Cardiac atrium fibroblast (primary cell): ENCODE data around the genes WDPCP and MDH1.

GRCh38 chr2:63049296-63049643 is 1.4 kb upstream of the OTX1 start:
- RAMPAGE, long total RNA: no peak

- RAMPAGE, long total RNA: no peak
Observed at GRCh38 chr2:63218805-63219335, 168.2 kb downstream of the OTX1 start.

DNA sequence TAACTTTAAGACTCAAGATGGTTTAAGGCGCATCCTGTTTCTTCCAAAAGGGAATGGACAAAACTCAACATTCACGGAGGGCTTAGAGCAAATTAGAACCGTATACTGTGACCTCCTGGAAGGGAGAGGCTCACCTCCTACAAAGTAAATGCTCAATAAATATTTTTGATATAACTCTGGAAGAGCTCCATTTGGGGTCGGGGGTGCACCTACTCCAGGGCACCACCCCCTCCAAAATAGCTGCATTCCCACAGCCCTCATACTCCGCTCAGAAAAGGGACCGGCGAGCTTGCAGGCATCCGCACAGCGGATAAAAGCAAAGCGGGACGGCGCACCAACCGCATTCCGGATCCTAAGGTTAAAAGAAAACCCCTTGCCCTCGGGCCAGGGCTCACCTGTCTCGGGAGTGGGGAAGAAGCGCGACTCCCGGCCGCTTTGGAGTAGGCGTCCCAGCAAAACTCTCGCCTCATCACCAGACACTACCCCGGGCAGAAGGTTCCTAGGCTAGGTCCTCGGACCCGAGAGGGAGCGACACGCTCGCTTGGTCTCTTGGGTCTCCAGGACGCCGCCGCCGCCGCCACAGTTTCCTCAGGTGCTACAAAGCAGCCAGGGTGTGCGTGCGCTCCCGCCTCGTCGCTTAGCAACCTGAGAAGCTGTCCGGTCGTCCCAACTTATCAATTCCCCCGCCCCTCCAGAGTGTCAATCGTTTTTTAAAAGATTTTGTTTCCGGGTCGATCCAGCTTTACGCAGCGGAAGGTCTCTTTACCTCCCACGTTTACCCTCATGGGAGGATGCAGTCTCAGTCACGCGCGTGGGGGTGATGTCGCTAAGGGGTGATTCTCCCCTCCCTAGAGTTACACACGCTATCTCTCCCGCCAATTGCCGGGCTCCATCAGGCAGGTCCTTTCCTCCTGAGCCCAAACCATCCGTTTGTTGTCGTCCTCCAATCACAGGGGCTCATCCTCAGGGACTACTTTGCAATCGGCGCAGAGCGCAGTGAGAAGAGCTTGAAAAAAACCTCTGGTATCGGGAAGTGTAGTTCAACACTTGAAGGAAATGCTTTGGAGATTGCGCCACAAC is at the start of gene WDPCP:
Gene WDPCP, minus strand, starts transcription at position 676 of the 1,080 bp plus-strand sequence.
- RAMPAGE, long total RNA: no peak

DNA sequence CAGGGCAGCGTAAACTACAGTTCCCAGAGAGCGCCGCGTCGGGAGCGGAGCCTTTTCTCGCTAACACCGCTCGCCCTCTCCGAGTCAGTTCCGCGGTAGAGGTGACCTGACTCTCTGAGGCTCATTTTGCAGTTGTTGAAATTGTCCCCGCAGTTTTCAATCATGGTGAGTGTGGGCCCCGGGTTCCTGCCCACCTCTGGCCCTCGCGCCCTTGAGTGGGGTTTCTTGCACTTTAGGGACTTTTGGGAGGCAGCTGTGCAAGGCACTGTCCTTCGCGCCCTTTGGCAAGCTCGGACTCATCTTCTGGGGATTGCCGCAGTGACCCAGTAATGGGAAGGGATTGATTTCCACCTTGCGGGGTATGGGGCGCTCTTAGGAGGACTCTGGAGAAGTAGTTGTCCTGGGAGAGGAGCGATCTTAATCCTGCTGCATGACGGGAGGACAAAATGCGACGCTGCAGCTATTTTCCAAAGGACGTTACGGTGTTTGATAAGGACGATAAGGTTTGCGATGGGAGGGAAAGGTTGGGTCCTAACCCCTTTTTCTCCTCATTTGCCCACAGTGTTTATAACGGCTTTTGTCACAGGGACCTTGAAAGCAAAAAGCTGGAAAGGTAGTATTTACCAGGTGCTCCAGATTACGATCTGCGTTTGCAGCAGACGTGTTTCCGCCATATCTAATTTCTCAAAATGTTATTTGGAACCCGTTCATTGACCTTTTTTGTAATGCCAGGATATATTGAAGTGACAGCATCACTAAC is at the start of gene MDH1:
Gene MDH1, plus strand, starts transcription at position 82 of the 760 bp plus-strand sequence.
- RAMPAGE, long total RNA: start-site peak on the plus strand centred at position 108 of the sequence, 56 bp wide, 715 and 136 reads in 2 replicates

DNA sequence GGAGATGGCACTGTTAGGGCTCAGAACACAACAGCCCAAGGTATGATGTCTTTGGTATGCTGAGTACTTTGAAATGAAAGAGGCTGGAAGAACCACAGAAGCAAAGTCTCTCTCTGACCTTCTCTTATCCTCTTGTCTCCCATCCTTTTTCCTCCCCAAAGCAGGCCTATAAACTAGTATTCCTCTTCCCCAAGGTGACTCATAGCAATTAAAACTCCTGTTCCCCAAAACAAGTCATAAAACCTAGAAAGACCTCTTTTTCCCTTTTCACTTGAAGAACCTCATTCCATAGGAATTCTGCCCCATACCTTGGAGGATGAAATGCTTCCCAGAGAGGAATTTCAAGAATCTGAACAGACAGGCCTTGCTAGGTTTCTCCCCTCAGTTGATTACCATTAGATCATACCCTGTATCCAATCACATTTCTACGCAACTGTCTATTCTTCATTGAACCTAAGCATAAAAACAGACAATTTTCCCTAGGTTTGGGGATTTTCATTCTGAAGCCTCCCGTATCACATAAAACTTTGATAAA is 25.8 kb downstream of the MDH1 start:
- RAMPAGE, long total RNA: no peak

DNA sequence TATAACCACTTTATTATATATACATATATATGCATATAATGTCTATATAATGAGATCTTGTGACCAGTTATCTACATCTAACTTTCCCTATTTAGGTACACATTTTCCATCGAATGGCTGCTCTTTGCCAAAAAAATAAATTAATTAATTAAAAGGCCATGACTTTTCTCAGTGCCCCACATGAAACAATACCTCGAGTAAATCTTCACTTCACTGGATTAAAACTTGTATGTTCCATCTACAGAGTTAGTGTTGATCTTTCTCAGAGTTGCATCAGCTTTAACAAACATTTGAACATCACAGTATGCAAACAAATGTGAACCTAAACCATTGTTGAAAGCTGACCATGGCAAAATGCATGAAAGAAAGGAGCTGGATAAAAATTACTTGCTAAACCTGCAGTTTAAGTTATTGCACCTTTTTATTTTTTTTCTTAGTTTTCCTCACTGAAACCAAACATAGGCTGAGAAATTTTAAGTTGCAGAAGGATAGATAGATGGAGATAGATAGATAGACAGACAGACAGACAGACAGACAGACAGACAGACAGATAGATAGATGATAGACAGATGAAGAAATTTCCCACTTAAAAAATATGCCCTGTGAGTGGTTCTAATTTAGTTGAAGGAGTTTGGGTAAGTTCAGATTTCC is 107.2 kb upstream of the UGP2 start:
- RAMPAGE, long total RNA: no peak

DNA sequence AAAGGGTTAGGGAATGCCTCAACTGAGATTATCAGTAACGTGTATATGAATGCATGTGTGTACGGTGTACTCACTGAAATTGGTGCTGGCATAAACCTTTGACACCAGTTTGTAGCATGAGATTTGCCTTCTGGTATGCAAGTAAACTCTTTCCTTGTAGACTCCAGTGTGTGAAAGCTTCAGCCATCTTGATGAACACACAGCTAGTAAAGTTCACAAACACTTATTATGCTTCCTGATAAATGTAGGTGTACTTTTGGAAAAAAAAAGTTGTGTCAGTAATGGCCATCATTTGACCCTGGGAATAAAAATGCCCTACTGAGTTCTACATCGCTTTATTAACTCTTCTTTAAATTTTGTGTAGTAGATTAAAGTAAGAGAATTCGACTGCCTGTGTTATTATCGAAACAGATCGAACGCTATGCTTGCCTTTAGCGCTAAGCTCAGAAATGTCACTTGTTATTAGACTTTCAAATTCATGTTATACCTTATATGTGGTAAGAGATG is 1.2 kb downstream of the UGP2 start:
- RAMPAGE, long total RNA: no peak

GRCh38 chr2:64122229-64123062 is 21.8 kb downstream of the PELI1 start:
- RAMPAGE, long total RNA: no peak

- RAMPAGE, long total RNA: no peak
Observed at GRCh38 chr2:64288533-64288952, 144.3 kb upstream of the PELI1 start.

- RAMPAGE, long total RNA: no peak
Observed at GRCh38 chr2:64523447-64523988, 610 bp upstream of the AFTPH start.

DNA sequence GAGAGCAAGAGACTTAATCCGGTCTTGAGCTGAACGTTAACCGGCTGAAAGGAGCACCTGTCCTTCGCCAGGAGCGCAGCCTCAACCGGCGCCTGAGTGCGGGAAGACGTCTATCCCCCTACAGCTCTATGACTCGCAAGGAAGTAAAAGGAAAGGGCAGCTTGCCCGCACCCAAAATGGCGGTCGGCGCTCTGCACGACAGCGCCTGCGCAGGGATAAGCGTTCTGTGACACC is 222 bp upstream of the AFTPH start:
- RAMPAGE, long total RNA: no peak

GRCh38 chr2:64648871-64649497 is 4.7 kb downstream of the SERTAD2 start:
- RAMPAGE, long total RNA: no peak

DNA sequence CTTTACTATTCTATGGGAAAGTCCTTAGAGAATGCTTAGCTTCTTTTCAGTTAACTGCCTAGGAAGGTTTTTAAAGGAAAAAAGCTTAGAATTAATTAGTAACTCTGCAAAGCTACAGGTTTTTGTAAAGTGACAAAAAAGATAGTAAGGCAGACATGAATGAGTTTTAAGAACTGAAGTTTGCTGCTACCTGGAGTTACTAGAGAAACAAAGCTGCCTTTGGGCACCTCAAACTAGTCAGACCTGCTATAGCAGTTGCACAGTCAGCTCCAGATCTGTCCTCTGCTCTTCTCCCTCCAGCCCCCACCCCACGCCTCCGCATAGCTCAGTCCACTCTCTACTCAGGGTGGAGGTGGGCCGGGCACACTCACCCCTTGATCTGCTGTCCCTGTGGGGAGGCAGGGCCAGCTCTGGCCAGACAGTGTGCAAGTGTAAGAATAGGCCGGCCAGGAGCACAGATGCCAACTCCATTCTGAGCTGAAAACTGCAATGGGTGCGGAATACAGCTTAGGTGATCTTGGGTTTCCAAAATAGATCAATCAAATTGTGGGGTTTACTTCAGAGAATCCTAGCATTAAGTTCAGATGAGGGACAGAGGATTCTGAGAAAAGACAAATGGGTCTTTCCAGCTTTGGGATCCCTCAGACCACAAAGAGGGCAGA is 4.1 kb downstream of the SERTAD2 start:
- RAMPAGE, long total RNA: no peak

GRCh38 chr2:64666813-64667586 is 13.3 kb upstream of the SERTAD2 start:
- RAMPAGE, long total RNA: no peak

GRCh38 chr2:64730518-64731080 is 76.9 kb upstream of the SERTAD2 start:
- RAMPAGE, long total RNA: no peak

DNA sequence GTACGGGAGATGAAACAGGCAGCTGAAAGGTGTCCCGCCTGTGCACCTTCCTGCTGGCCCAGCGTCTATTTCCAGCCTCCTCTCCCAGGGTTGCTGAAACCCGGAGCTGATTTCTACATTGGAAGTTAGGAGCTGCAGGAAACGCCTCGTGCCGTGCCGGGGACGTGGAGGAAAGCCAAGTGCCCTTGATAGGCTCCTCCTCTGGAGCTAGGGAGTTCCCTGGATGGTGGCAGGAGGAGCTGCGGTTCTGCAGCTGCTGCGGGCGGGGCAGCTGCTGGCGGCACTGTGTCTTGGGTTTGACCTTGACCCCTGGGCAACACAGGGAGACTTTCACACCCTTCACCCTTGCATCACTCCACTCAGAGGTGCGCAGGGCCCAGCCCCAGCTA is 130.0 kb upstream of the SLC1A4 start:
- RAMPAGE, long total RNA: no peak

GRCh38 chr2:64937948-64938259 is 51.3 kb upstream of the SLC1A4 start:
- RAMPAGE, long total RNA: no peak

DNA sequence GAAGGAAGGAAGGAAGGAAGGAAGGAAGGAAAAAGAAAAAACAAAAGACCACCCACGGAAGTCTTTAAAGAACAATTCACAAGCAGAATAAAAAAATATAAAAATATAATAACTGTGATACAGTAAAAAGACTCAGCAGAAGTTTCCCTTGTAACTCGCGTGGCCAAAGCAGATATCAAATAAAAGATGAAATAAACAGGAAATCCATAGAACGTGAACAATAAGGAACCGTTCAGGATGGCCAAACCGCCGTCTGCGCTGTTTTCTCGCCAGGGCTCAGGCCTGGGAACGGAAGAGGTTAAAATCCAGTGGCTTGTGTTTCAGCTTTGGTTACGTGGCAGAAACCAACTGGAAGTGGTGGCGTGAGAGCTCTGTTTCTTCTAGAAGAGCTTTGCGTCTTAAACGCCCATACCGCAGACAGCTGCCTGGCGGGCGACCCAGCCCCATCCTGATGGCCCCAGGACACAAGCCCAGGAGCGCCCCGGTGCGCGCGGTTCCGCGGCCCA is 1.1 kb upstream of the SLC1A4 start:
- RAMPAGE, long total RNA: no peak

DNA sequence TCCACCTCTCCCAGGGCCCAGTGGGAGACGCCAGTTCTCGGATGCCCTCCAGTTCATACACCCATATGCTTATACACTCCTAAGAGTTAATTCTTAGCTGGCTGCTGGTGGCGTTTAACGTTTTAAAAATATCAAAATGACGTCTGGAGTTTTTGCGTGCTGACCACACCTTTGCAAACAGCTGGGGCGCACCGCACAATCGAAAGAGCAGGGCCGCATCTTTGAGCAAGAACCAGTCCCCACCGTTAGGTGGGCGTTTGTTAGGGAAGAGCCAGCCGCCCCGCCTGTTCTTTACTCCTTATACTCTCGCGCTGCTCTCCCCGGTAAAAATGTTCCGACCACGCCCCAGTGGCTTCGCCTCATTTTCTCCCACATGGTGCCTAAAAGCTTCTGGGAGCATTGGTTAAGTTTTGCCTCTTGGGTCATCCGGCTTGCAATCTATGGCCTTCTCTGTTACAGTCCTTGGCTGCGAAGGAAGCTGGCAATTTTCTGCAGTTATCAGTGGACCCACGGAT is 1.0 kb downstream of the SLC1A4 start:
- RAMPAGE, long total RNA: no peak

DNA sequence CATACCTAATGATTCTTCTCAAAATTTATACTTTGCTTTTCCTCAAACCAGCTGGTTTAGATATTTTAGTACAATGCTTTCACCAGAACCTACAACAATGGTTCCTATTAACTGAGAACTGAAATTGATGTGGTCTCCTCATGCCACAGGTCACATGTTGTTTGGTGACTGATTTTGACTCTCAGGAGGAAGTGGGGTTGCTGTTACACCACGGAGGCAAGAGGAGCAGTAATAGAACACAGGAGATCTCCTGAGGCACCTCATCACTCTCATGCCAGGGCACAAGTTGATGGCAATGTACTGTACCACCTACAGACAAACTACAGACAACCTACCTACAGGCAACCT is 3.0 kb upstream of the CEP68 start:
- RAMPAGE, long total RNA: no peak